Natural killer cell (primary cell): ENCODE results near the gene GPR183.

GRCh38 chr13:98761112-98761338, 8.6 kb upstream of the SLC15A1 start:
- PRO-cap: no peak

DNA sequence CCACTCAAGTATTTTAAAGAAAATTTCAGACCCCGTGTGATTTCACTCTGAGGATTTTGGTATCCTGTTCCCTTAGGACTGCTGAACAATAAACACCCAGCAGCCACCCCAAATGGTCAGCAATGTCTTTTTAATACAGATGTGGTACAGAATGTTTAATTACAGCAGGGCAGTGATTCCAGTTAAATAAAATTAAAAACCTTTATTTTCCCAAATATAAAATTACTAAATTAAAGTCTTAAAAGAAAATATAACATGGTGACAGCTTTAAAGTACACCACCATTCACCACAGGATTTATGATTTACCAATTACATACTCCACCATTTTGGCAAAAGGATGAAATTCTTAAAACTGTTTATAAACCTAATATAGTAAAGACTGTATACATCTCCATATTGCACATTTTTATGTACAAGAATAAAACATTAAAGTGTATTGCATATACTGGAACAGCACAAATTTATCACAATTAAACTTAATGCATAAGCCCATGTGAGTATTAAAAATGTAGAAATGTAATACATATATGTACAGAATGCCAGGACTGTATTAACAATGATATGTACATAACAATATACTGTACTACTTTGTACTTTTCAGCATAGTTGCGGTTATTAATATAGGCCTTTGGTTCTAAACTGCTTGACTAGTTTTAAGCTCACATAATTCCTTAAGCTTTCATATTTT, 41.0 kb upstream of the SLC15A1 start:
- PRO-cap: no peak

DNA sequence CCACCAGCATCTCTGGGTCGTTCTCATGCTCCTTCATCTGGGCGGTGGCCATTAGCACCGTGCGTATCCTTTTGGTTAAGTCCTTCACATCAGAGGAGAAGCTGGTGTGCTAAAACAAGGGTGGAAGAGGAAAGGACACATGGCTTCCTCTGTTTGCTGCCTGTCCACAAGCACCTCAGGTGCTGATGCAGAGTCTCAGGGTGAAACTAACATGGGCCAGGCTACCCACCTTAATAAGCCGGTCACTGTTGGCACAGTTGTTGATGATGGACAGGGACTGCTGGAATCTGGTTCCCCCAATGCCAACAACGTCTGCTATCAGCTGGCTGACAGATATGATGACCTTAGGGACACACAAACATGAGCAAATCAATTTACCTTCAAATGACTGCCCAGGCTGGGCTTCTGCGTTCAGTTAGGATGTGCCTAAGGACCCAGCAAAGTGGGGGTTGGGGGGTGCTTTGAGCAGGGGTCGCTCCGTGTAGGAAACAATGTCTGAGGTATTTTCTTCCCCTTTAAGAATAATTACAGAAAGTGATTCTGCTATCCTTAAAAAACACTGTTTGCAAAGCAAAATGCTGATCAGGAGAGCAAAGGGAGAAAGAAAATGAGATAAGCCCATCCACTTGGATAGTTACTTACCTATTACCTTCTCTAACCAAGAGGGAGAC, 77.1 kb upstream of the SLC15A1 start:
- PRO-cap: no peak

DNA sequence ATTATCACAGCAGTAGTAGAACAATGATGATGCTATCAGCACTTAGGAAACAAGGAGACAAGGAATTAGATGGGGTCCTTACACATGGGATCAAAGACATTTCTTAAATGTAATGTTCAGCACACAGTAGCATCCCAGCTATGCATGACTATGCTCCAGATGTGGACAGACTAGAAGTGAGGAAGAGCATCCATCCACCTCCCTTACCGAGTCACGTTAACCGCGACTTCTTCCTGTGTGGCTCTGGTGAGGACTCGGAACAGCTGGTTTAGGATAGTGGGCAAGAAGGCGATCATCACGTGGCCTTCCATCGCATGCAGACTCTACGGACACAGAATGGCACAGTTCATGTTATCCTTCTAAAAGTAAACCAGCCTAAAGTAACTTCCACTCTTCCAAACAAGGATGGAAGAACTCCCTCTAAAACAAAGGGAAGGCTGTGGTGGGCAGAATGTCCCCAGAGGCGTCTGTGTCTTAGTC, 96.1 kb downstream of the DOCK9 start:
- PRO-cap: no peak

- PRO-cap: no peak
Observed at GRCh38 chr13:99165923-99166197, 34.8 kb upstream of the UBAC2 start.

DNA sequence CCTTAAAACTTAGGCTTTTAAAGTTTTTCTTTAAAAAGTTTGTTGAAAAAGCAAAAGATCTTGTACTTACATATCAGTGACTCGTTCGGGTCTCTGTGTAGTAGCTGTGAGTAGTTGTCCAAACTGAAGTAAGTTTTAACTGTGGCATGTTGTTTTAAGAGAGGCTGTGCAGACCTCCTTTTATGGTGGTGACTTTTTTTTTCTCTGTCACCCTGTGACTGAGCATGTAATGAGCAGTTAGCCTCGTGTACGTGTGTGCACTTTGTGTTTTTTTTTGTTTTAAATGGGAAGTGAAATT, at the start of gene GPR183:
GPR183 (minus strand) TSS at position 130 of the 298 bp plus-strand sequence.
- PRO-cap: unidirectional peak, minus-strand start at position 130 of the sequence

DNA sequence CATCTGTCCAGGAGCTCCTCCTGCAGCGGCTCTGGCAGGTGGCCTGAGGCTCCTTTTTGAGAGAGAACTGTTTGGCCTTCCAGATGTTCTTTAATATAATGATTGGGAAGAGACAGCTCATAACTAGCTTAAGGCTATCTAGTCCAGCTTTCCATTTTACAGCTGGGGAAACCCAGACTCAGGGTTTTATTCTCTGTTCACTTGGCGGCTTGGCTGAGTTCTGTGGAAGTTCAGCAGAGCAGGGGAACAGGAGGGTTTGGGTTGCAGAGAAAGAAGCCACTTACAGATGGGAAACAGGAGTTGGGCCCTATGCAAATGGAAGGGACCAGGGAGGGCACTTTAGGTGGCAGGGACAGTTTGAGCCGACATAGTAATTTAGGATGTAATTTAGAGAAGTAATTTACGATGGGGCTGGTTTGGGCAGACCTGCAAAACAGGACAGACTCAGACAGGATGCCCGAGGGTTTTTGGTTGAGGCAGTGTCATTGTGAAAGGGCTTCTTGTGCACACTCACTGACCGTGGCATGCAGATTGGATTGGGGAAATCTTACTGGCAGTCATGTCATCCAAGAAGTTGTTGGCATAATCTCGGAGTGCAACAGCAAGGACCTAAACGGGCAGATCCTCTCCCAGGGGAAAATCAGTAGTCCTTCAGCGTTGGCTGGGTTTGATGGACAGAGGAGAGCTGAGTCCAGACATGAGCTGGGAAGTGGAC, 47.2 kb upstream of the GPR183 start:
- PRO-cap: no peak

DNA sequence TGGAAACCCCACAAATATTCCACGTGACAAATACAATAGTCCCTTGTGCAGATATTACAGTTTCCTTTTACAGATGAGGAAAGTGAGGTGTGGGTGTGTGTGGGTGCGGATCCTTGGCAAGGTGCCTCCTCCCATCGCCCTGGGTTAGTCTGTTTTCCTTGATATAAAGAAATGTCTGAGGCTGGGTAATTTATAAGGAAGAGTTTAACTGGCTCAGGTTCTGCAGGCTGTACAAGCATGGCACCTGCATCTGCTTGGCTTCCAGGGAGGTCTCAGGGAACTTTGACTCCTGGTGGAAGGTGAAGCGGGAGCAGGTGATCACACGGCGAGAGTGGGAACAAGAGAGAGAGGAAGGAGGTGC, 96.5 kb upstream of the GPR183 start:
- PRO-cap: bidirectional peak, plus-strand start at position 80 of the sequence, minus-strand start outside the sequence

- PRO-cap: no peak
Observed at GRCh38 chr13:99415762-99416424, 85.4 kb upstream of the TM9SF2 start.

GRCh38 chr13:99525891-99526973, 25.0 kb downstream of the TM9SF2 start:
- PRO-cap: no peak

- PRO-cap: no peak
Observed at GRCh38 chr13:99655454-99656150, 49.1 kb downstream of the CLYBL start.

DNA sequence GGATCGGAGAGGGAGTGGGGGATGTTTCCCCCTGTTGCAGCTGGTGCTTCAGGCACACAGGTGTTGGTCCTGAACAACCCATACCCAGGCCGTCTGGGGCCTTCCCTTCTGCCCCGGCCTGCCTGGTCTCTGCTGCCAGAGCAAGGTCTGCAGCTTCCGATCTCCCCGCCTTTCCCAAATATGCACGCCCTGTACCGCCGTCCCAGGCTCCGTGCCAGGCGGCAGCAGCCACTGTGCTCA, 48.6 kb downstream of the ZIC5 start:
- PRO-cap: no peak

DNA sequence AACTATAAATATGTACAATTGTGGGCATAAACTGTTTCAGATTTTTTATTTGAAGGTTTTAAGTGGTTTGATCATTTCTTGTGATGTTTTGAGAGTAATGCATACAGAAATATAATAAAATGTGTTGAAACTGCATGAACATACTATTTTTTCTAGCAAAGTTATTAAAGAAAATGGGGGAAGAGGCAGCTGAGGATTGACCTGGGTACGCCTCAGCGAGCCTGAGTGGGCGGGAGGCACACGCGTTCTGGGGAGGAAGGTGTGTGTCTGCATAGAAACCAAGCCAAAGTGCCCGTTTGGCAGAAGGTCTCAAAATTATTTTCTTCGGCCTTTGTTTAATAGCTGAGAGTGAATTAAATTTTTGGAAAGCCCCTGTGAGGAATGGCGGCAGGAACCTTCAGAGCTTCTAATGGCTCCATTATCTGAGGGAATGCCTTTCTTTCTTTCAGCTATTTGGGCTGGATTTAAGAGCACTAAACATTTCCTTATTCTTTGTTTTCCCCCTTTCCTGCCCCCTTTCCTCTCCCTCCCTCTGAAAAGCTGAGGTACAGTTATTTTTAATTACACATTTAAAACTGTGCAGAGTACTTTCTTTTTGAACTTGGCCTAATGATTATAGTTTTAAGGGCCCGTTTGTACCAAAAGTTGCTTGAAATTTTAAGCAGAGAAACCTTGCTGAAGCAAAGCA, 5.2 kb downstream of the ZIC2 start:
- PRO-cap: no peak

DNA sequence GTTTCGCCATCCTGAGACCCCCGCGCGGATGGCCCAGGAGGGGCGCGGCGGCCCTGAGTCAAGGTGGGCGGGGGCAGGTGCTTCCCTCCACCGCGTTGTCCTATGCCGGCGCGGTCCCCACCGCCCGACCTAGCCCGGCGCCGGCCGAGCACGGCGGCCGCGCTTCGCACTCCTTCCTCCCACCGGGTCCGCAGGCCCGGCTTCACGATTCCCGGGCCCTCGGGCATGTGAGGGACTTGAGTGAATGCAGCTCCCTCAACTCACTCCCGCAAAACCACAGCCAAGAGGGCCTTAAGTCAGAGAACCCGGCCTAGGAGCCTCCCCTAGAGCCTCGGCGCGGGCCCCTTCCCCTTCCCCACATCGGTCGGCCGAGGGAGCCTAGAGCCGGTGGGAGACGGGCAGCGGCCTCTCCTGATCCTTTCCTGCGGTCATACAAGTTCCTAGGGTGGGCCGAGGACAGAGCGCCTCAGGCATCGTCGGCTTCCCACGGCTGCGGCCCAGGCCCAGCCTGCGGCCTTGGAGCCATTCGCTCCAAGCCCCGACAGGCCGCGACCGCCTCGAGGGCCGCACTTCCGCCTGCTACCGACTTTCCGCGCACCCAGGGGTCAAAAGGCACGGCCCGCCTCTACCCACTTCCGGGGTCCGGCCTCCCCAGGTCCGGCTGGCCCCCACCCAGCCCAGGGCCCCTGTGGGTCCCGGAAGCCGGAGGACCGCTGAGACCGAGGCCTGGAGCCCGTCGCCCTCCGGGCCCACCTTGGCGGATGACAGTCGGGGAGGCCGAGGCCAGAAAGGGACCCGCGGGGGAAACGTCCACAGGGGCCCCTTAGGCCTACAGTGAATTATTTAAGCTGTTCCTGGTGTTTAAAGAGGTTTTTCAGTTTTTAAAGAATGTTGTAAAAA, 16.0 kb downstream of the ZIC2 start:
- PRO-cap: no peak

DNA sequence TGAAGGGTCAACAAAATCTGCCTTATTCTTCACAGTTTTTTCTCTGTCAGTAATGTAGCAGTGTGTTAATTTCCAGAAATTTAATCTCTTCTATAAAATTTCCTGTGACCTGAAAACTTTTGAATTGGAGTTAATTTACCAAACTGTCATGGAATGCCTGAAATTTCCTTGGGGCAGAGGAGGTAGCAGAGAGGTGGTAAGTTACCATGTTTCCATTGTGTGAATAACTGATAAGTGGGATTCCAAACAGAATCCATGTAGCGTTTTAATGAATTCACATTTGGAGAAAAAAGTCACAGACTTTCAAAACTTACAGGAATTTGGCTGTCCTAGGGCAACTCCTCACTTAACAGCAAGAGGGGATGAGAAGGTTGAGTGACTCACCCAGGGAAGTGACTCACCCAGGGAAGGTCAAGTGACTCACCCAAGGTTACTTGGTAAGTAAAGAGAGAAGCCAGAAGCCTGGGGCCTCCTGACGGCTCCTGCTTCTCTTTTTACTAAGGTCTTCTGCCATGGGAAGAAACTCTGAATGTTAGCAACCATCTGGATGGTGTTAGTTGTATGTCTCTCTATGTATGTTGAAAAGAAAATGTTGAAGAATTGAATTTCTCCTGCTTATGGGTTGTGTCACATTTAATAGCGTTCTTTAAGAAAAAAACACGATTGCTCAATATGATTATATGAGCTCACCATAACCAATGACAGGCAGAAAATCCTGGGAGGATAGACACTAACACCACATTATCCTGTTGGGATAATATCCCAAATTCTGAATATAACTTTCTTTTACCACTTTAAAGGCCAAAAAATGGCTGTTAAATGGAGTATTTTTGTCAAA, 195.8 kb downstream of the GGACT start:
- PRO-cap: no peak

GRCh38 chr13:100547732-100548210, 40.8 kb downstream of the GGACT start:
- PRO-cap: no peak

- PRO-cap: no peak
Observed at GRCh38 chr13:102294530-102294946, 302.2 kb upstream of the TPP2 start.

- PRO-cap: no peak
Observed at GRCh38 chr13:102584330-102585049, 12.3 kb upstream of the TPP2 start.

DNA sequence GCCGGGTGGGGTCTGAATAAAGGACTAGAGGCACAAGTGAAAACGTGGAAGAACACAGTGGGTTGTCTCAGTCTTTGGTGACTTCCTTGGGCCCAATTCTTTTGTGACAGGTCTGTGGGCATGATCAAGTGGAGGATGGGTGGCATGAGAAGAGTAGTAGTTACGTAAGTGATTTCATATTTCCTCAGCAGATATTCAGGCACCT, 2.6 kb downstream of the TPP2 start:
- PRO-cap: no peak

GRCh38 chr13:103517549-103517846, 451.3 kb upstream of the SLC10A2 start:
- PRO-cap: no peak